AG10803 (cell line): ENCODE measurements around a stretch of chr1.

GRCh38 chr1:161153302-161153630 lies 512 bp upstream of the UFC1 start:
- RRBS, result no CpG with 5 or more reads among the region's 8 CpGs

DNA sequence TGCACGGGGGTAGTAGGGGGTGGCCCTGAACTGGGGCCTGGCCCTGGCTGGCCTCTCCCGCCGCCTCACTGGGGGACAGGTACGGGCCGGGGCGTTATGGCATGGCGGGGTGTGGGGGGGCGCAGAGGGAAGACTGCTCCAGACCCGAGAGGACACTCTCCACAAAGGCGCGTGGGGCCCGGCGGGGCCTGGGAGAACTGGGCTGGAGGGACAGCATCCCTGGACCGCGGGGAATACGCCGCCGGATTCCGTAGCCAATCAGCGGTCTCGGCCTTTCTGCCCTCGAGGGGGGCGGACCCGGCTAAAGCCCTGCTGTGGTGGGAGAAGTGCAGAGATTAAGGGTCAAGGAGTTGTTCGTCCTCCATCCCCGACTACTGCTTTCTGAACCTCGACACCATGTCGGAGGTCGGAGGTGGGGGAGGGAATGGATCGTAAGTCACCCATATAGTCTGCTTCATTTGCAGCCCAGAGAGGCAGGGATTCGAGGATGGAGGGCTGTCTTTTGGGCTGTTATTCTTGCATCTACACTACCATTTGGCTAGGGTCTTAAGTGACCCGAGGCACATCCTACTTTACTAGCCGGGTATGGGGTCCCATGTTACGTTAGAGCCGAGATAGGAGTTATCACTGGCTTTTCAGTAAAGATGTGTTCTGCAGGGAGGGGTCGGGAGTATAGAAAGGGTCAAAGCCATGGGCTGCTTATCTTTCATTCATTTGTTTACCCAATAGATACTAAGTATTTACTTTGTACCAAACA lies 478 bp downstream of the USP21 start:
- RRBS, result 2% methylated on average over 24 of the region's 36 CpGs

- RRBS, result no CpG with 5 or more reads among the region's 19 CpGs
Measured at GRCh38 chr1:161171086-161172294, 5.3 kb downstream of the PPOX start.

- RRBS, result no CpG with 5 or more reads among the region's 9 CpGs
Measured at GRCh38 chr1:161175633-161176148, 1.6 kb downstream of the B4GALT3 start.

DNA sequence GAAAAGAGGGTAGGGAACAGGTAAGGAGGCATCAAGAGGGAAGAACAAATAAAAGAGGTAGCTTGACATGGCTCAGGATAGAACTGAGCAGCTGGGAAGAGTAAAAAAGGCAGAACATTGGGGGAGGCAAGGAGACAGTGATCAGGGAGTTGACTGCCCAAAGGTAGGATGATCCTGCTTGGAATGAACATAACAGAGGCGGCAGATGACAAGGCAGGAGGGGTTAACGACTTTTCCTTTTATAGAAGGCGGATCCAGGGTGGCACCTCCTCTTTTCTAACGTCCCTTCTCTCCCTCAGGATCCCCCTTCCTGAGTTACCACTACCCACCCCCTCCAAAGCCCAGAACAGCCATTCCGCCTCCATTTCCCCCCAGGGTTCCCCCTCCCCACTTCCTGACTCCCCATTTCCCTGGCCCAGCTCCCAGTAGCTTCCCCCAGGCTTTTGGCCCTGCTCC lies 678 bp upstream of the ADAMTS4 start:
- RRBS, result no CpG with 5 or more reads among the region's 5 CpGs

DNA sequence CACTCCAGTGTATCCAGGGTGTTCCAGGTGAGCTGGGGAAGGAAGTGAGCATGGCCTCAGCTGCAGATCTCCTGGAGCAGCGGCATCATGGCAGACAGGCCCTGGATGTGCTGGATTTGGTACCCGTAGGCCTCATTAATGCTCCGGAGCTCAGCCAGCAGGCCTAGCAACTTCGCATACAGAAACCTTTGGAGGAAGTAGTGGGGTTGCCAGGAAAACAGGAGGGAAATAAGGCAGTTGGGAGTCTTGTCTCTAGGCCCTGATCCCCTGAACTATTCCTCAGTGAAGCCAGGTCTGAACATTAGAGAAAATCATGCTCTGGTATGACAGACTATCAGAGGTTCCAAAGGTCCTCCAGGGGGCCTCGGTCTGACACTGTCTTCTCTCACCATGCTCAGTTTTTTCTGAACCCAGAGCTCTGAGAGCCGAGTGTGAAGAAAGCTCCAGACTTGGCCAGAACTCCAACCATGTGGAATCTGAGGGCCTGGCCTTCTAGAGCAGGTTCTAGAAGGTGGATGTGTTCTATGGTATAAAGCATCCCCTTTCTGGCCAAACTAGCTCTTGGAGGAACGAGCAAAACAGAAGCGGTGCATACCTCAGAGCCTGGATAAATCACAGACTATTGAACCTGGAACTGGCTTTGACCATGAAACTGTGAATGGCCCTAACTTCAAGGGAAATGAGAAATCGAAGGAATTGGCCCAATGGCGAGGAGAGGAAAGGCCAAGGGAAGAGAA lies 4.0 kb downstream of the TOMM40L start:
- RRBS, result no CpG with 5 or more reads among the region's 10 CpGs

GRCh38 chr1:161390077-161391066 lies 22.7 kb upstream of the CFAP126 start:
- RRBS, result no CpG with 5 or more reads among the region's 57 CpGs

DNA sequence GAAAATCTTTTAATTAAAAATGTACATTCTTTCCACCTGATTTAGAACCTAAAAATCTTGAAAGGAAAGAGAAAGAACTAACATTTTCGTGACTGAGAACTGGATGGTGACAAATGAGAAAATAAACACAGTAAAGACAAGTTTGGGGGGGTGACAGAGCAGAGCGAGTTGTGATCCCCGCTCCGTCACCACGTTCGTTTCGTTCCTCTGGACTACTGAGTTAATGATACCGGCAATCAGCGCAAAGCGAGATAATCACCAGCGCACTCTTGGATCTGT lies 31.2 kb upstream of the CFAP126 start:
- RRBS, result 6% methylated on average over 4 of the region's 11 CpGs

DNA sequence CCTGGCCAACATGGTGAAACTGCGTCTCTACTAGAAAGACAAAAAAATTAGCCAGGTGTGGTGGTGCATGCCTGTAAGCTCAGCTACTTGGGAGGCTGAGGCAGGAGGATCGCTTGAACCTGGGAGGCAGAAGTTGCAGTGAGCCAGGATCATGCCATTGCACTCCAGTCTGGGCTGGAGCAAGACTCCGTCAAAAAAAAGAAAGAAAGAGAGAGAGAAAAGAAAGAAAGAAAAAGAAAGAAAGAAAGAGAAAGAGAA lies 62.9 kb upstream of the CFAP126 start:
- RRBS, result no CpG with 5 or more reads among the region's 3 CpGs

GRCh38 chr1:161548271-161549191 lies 1.1 kb downstream of the FCGR3A start:
- RRBS, result no CpG with 5 or more reads among the region's 8 CpGs

- RRBS, result no CpG with 5 or more reads among the region's 4 CpGs
Measured at GRCh38 chr1:161623727-161624223, 7.2 kb downstream of the FCGR3B start.

DNA sequence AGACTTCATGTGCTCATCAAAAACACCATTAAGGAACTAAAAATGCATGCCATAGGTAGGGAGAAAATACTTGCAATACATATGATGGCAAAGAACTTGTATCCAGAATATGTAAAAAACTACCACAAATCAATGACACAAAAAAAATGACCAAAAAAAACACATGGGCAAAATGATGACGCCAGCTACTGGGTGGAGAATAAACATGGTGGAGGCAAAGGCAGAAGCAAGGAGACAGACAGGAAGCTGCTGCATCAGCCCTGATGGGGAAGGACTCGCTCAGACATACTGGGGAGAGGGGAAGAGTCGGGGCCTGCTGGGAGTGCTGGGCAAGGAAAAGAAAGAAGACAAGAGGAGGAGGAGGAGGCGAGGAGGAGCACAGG lies 24.4 kb downstream of the OLFML2B start:
- RRBS, result no CpG with 5 or more reads among the region's 4 CpGs

DNA sequence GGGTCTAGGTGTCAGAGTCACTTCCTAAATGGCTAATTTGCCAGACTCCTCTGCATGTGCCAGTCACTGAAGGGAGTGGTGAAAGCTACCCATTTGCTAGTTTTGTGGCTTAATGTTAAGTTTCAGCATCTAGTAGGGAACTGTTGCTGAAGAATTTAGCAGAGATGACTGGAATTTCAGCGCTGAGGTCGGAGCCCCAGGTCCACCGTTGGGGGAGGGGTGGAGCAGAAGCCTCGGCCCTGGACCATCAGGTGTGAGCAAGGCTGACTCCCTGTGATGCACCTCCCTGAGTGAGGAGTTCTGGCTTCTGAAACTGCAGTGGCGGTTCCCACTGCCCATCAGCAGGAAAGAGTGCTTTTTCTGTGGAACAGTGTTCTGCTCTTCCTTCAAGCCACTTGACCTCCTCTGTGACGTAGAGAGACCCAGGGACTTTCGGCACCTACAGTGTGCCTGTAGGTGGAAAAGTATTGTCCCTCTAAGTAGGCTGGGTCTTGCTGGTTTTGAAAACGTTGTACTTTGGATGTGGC lies 1.3 kb downstream of the NOS1AP start:
- RRBS, result no CpG with 5 or more reads among the region's 8 CpGs

- RRBS, result no CpG with 5 or more reads among the region's 10 CpGs
Measured at GRCh38 chr1:162206903-162207736, 137.6 kb downstream of the NOS1AP start.

DNA sequence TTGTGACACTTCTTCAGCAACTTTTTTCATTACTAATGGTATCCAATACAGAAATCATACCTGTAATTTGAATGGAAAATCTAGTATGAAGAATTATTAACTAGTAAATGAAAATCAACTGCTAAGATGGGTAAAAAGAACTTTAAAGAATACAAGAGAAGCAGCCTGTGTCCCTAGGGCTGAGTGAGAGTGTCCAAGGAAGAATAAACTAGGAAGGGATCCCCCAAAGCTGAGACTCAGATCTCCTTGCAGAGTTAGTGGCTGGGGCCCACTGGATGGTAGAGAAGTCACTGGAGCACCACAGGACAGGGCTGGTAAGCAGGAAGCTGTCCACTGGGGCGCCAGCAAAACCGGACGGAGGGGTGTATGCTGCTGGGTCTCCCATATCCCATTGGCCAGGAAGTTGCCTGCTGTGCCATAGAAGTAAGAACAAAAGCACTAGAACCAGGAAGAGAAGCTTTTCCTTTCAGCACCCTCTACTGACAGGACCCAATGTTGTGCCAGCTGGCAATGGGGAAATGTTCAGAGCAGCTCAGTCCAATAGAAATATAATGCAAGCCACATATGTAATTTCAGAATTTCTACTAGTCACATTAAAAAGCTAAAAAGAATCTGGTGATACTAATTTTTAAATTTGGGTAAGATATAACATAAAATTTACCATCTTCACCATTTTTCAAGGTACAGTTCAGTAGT lies 146.6 kb downstream of the SPATA46 start:
- RRBS, result no CpG with 5 or more reads among the region's 3 CpGs

DNA sequence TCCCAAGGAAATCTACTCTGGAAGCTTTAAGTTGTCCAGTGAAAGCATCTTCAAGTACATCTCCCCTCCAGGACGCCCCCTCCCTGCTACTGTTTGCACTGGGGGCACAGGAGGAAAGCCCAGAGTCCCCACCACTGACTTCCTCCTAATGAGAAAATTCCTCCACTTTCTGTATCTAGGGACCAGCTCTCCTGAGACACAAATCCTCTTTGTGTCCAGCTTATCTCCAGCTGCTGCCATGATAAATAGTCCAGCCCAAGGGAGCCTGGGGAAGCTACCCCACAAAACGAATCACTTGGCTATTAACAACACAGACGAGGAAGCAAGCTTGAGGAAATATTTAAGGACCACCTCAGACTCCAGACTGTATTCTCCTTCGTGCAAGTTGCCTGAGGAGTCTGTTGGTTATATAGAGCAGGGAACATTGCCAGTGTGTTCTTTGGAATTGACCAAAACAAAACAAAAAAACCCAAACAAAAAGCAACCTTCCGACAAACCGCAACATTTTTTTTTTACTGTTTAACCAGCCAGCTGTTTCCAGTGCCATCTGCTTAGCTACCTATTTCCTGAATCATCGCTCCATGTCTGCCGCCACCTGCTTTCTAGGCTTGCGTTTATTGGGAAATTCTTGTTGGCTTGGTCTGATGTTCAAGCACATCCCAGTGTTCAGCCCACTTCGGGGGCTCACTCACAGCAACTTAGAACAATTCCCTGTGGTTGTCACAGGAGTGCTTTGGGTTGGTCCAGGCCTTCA lies 7.7 kb downstream of the C1orf226 start:
- RRBS, result no CpG with 5 or more reads among the region's 10 CpGs

GRCh38 chr1:162552158-162552804 lies 9.2 kb upstream of the UAP1 start:
- RRBS, result no CpG with 5 or more reads among the region's 5 CpGs

- RRBS, result no CpG with 5 or more reads among the region's 2 CpGs
Measured at GRCh38 chr1:162626728-162626916, 5.6 kb upstream of the DDR2 start.

DNA sequence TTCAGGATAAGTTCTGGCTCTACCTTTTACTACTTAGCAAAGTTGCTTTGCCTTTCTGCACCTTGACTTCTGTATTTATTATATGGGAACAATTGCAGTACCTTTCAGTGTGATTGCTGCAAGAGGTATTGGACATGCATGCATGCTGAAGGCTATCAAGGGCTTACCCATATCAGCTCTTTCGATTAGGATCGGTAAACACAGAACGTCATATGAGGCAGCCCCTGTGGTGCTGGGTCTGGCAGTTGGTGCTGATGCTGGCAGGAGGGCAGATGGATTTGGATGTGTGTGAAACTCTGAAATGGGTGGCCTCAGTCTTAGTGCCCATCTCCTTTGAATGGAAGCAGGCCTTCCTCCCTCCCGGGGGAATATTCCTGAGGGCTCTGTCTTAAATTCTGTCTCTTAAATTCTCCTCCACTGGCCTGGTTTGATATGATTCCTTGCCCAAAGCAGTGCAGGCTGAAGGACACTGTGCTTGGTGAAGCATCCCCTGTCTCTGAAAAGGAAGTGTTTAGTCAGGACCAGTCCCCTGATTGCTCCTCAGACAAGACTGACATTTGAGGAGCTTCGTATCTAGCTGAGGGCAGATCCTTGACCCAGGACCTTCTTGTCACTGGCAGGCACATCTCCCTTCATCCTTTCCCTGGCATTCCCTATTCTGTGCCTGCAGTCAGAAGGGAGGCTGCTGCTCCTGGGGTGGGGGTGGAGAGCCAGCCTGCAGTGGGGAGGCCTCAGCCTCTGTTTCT lies 2.2 kb downstream of the DDR2 start:
- RRBS, result no CpG with 5 or more reads among the region's 5 CpGs